HGPS cell (cell line): ENCODE measurements around the gene MINK1.

DNA sequence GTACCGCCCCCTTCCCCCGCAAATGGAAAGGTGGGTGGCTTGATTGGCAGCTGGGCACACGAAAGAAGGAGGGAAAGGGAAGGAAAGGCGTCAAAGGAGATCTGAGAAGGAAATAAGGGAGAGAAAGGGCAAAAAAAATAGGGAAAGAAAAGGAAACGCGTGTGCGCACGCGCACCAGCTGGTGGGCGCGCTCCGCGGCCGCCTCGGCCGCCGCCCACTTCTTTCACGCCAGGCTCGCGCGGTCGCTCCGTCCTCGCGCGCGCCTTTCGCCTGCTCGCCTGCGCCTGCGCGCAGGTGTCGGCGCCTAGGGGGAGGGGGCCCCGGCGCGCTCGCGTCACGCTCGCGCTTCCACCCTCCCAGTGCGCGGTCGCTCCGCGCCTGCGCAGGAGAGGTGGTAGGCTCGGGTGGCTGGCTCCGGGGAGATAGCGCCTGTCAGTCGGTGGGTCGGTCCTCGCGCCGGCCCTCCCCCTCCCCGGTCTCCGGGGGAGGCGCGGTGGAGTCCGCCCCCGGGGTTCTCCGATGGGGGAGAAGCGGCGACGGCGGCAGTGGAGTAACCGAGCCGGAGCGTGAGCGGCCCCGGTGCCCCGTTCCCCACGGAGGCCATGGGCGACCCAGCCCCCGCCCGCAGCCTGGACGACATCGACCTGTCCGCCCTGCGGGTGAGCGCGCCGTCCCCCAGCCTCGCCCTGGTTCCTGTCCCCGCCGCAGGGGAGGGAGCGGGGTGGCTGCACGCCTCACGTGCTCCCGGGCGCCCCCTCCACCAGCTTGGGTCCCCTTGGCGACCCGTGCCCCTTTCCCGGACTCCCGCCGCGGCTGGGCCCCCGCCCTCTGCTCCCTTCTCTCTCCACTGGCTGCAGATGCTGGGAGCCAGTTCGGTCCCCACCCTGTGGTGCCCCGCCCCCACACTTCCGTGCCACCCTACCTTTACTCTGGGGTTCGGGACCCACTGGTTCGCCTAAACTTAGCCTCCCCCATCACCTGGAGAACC is at the start of gene MINK1:
MINK1 (plus strand) TSS at position 359 of the 988 bp plus-strand sequence.
- RRBS = 2% methylated on average over 30 of the region's 104 CpGs

GRCh38 chr17:4900144-4900557 is 815 bp downstream of the C17orf107 start:
- RRBS = 65% methylated on average over 14 of the region's 31 CpGs

- RRBS = no CpG with 5 or more reads among the region's 10 CpGs
Measured at GRCh38 chr17:4908280-4908766, 5.4 kb upstream of the CHRNE start.

DNA sequence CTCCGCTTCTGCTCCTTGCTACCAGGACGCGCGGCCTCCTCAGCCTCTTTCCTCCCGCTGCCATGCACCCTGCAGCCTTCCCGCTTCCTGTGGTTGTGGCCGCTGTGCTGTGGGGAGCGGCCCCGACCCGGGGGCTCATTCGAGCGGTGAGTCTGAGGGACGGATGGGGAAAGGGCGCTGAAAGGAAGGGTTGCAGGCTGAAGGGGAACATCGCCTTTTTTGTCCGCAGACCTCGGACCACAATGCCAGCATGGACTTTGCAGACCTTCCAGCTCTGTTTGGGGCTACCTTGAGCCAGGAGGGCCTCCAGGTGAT is 737 bp downstream of the RNF167 start:
- RRBS = no CpG with 5 or more reads among the region's 17 CpGs

GRCh38 chr17:4946415-4947118 is 1.8 kb downstream of the PFN1 start:
- RRBS = 50% methylated on average over 2 of the region's 14 CpGs

DNA sequence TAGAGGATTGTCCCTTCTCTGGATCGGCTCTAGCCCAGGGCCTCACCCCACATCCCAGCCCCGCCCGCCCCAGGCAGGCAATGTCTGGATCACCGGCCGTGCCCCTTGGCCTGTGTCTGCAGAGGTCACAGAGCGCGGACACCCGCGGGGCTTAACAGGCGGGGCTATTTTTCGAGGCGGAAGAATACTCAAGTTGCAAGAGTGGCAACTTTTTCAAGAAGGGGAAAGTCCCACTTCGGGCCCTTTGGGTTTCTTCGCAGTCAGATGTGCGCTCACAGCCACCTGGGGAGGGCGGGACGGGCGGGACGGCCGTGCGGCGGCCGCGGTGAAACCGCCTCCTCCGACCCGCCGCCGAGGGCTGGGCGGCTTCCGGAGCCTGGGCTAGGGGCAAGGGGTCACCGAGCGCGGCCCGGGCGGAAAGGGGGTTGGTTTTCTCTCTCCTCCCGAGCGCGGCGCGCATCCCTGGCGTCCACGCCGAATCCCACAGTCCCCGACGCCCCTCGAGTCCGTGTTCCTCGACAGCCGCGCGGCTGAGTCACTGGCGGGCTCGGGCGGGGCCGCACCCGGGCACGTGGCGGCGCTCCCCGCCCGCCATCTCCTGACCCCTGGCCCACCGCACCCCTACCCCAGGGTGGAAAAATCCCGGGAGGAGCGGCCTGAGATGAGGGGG is 1.1 kb upstream of the PFN1 start:
- RRBS = 1% methylated on average over 14 of the region's 65 CpGs

DNA sequence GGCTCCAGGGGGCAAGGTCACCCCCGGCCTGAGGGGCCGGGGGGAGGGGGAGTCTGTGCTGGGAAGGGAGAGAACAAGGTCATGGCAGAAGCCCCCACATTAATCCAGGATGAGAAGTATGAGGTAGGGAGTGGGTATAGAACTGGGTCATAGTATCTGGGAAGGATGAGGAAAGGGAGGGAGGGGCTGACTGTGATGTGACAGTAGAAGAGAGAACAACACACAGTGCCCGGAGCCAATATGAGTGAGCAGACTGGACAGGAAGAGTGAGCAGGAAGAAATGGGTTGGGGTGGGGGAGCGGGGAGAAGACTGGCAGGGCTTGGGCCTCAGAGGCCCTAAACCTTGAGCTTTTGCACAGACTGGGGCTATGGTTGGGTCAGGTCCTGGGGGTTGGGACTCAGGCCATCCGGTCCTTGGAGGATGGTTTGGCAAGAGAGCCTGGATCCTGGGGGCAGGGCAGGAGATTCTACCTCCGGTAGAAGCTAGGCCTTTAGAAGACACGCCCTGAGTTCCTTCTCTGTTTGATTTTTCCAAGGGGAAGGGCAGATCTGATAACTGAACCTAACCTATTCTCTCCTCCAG is 1.2 kb downstream of the CAMTA2 start:
- RRBS = 10% methylated on average over 2 of the region's 7 CpGs

- RRBS = 7% methylated on average over 7 of the region's 45 CpGs
Measured at GRCh38 chr17:5031409-5032074, 3.7 kb downstream of the SLC52A1 start.

DNA sequence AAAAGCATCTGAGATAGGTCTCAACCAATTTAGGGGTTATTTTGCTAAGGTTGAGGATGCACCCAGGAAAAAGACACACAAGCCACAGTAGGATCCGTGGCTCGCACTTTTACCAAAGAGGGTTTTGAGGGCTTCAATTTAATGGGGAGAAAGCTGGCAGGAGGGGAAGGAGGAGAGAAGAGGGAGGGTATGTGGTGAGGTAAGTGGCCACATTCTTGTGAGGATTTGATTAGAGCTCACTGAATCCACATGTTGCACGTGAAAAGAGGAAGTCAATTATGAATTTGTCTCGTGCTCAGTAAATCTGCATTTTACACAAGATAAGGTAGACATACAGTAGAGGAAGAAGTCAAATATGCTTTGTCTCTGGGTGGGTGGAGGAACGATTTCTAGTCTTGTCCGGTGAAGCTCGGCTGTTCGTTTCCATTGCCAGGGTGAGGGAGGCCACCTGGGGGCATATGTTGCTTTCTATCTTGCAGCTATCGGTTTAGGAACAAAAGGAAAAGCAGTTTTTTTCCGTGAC is 876 bp downstream of the ZNF232 start:
- RRBS = no CpG with 5 or more reads among the region's 10 CpGs

DNA sequence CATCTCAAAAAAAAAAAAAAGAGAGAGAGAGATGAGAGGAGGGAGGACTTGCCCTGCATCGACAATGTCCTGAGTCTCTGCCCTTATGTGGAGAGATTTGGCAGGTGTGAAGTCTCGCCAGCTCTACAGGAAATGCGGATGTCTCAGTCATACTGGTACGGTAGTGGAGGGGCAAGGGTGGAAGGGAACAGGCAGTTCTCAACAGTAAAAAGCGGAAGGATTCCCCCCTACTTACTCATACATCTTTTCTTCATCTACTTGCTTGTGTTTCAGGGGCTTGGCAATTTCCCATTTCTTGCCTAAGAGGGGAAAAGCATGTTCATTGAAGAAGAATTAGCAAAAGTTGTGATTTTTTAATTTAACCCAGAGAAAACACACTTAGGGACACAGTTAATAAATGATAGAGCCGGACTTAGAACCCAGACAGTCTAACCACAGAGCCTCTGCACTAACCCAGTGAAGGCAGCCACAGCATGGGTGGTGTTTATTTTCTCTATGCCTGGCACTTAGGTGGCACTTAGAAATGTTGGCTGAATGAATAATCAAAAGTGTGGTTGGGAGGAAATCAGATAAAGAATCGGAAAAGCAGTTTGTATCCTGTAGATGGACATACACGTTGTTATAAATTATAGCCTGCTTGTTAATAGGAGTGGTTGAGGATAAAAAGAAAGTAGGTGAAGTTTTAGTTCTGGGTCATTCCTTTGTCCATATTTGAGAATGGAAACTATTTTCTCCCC is 13.4 kb downstream of the SCIMP start:
- RRBS = no CpG with 5 or more reads among the region's 8 CpGs

DNA sequence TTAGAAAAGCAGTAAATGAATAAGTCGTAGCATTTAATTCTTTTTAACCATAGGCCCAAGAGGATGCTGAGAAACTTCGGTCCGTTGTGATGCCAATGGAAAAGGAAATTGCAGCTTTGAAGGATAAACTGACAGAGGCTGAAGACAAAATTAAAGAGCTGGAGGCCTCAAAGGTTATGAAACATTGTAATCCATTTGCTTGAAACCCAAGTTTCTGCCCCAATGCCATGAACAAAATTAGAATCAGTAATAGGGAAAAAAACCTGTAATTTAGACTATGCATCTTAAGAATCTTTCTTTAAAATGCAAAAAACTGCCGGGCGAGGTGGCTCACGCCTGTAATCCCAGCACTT is 55.9 kb downstream of the RABEP1 start:
- RRBS = no CpG with 5 or more reads among the region's 6 CpGs

DNA sequence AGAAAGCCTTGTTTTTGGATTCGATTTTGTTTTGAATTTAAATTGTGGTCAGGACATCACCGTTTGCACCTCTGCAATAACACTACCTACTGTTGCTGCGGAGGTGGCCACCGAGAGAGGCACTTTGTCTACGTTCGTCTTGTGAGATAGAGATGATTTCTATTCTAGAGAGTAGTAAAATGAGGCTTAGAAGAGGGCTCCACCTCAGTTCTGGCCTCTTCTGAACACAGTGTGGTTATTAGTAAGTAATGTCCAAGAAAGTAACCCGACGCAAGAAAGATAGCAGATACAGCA is 429 bp downstream of the RPAIN start:
- RRBS = no CpG with 5 or more reads among the region's 8 CpGs

DNA sequence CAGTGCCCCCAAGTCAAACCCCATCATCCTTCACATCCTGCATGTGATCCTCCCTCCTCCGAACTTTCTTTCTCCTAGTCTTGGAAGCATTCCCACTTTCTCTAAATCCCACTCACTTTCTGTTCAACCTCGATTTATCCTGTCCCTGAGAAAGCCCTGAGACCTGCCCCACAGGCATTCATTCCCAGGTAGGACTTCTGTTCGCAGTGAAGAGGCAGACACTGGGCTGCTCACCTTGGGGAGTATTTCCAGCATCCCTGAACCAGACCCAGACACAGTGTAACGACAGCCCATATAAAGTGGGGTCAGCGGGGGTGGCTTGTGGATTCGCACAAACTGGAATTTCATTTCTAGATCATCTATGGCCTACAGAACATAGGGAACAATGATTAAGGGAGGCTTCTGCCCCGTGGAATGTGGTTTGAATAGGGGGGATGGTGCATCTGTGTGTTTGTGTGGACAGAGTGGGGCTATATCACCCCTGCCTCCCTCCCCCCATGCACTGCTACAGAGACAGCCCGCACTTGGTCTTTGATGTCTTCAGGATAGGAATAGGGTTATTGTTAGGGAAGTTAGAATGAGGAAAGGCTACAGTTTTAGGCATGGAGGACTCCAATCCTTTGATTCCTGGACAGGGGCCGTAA is 20.0 kb upstream of the ENSG00000286190 start:
- RRBS = no CpG with 5 or more reads among the region's 9 CpGs

GRCh38 chr17:5555063-5555632 is 29.2 kb downstream of the NLRP1 start:
- RRBS = no CpG with 5 or more reads among the region's 4 CpGs

DNA sequence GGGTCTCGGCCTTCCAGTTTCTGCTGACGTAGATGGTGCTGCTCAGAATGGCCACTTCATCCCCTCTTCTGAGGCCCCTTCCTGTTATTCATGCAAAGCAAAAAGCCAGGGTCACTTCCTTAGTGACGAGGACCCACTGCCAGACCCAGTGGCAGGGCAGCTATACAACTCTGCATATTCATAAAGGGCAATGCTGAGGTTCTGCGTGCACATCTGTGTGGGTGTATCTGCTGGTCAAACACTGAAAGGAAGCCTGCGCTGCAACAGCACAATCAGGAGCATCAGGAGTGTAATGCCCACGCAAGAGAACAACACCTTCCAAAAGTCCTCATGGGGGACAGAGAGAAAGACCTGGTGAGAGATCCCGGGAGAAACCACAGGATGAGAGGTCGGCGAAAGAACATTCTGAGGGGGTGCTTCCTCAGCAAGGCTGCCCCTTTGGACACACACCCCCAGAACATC is 109.0 kb downstream of the WSCD1 start:
- RRBS = no CpG with 5 or more reads among the region's 9 CpGs

GRCh38 chr17:6325841-6326097 is 109.2 kb downstream of the AIPL1 start:
- RRBS = no CpG with 5 or more reads among the region's 6 CpGs

DNA sequence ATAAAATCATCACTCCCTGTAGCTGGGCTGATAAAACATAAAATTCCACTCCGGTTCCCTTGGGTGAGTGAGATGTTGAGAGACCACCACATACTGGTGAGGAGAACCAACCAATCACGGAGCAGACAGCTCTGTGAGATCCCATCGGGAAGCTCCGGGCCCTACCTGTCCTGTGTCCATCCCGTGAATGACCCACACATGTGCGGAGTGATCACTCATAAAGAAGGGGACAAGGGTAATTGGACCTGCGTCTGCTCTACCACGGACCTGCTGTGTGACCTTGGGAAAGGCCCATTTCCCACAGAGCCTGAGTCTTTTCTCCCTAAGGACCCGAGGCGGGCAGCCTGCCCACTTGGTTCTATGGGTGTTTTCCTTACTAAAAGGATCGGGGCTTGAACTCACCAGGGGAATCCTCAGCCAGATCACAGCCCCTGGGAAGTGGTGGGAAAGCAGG is 28.5 kb downstream of the AIPL1 start:
- RRBS = 88% methylated on average over 3 of the region's 11 CpGs

DNA sequence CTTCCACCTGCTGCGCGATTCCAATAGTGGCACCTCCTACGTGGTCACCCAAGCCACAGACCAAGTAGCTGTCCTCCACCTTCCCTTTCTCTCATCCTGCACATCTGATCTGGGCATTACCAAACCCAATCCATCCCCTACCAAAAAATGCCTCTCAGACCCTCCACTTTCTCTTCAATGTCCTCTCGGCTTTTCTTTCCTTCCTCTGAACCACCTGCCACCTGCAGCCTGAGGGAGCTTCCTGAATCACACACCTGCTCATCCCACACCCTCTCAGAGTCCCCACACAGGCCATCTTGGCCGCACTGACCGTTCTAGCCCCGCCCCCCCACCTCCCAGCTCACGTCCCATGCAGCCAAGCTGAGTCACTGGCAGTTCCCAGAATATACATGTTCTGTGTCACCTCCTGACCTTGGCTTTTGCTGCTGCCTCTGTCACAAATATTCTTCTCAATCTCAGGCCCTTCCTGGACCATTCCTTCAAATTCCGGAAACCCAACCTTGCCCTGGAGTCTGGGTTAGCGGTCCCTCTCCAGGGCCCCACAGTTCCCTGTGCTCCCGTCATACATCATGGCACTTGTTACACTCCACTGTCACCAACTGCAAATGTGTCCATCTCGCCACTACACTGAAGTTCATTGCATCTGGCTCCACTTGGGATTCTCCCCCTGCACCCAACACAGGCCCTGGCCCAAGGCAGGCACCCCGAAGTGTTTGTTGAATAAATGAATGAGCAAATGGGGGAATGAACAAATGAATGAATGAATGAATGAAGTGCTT is 12.7 kb downstream of the PIMREG start:
- RRBS = no CpG with 5 or more reads among the region's 13 CpGs

DNA sequence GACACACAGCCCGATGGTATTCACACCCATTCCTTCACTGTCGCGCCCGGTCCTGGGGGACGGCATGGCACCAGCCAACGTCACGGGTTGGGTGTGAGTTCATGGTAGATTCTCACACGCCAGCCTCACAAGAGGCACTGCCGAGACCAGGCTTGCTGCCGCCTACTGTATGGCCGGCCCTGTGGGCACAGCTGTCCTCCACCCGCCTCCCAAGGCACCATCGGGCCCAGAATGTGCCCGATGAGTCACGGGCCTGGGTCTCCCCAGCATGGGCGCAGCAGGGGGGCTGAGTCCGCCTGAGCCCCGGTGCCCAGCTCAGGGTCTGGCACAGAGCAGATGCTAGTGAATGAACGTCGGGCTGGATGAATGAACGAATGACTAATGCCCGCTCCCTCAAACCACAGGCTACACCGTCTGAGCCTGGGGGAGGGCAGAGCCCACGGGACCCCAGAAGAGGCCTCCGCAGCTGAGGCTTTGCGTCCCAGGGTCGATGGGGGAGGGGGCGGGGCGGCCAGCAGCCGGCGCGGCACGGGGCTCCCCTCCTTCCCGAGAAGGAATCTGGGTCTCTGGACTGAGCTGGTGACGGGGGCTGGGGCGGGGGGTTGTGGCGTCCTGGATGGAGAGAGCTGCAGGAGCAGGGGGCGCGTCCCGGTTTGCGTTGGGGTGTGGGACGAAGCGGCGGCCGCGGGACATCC is 859 bp downstream of the PITPNM3 start:
- RRBS = 4% methylated on average over 10 of the region's 46 CpGs

DNA sequence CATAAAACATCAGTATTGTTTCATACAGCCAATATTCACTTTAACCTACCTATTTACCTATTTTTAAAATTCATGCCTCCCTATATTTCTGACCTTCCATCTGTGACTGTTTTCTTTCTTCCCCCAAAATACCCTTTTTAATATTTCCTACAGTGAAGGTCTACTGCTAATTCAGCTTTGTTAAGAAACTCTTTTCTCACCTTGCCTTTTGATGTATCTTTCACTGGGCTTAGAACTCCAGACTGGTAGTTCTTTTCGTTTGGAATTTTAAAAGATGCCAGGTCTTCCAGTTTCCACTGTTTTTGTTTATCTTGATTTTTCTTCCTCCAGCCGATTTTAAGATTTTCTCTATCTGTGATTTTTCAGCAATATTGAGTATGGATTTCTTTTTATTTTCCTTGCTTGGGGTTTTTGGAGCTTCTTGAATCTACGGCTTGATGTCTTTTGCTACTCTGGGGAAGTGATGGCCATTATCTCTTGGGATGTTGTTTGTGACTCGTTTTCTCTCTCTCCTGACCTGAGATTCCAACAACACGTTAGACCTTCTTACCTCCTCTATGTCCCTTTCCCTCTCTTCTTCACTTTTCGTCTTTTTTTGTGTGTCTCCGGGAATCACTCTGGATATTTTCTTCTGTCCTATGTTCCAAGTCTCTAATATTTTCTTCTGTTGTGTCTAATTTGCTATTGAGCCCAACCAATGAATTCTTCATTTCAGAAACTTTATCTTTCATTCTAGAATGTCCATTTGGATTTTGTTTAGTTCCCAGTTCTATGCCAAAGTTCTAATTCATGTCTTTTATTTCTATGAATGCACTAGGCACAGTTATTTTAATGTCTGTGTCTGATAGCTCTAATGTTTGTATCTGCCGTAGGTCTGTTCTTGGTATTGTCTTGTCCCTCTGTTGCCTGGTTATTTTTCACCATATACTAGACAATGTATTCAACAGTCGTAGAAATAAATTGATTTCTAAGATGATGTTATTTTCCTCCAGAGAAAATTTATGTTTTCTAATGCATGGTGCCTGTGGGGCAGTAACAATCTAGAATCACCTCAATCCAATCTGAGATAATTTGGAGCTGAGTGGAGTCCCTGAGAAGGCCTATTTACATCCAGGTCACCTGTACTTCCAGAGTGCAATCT is 27.0 kb upstream of the PITPNM3 start:
- RRBS = no CpG with 5 or more reads among the region's 9 CpGs